Tibial artery (tissue), 1 donor: ENCODE data around the genes FST, MCIDAS and PLPP1.

GRCh38 chr5:50593495-50593926 is 72.9 kb upstream of the PARP8 start:
- PRO-cap, result no peak

DNA sequence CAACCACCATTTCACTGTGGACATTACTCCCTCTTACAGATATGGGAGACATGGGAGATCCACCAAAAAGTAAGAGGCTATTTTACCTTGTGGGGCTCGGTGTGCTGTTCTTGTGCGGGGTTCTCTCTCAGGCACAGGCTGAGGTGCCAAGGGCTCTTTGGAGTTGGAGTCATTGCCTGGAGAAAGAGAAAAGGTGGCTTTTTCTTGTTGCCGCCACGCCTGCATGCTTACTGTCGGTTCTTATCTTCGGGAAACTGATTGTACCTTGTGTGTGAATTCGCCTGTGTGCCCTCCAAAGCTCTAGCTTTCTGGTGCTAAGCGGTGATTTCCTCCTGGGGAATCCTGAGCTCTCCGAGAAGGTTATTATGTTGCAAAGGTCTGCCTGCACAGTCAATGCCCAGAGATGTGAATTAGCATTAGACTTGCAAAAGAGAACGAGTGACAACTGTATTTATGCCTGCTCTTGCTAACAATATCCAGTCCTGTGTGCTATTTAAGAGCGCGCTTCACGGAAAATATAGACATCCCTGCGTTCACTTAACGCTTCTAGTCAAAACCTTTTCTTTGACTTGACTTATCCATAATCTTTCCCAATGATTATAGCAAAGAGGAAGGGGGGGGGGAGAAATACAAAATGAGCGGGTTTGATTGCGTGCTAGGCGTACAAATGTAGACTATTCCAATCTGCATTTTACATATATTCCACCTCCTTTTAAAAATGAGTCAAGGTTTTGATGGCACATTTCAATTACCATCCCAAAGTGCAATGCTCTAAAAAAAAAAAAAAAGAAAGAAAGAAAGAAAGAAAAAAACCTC is 591 bp downstream of the ISL1 start:
- PRO-cap, result no peak

- PRO-cap, result no peak
These were observed 4.0 kb downstream of the ISL1 start for GRCh38 chr5:51387015-51387850.

DNA sequence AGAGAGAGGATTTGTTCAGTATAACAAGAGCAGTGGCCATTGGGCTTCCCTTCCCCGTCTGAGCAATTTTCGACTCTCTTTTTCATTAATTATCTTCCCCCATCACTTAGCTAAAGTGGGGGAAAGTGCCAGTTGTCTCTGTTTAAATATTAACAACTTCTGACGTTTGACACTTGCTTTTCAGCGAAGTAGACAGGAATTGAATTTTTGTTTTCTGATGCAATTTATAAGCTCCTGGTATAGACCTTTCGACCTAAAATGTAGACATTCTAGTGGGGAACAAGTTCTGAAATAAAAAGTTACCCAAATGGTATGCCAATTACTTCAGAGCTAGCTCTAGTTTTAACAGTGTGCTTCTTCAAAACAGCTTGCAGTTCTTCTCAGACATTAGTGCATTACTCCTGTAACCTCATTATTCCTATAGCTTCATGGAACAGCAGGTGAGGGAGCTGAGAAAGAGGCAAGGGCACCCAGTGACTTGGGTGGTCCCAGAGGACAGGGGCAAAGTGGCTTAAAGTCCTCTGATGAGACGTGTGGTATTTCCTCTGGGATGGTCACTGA is 100.7 kb upstream of the ITGA2 start:
- PRO-cap, result no peak

DNA sequence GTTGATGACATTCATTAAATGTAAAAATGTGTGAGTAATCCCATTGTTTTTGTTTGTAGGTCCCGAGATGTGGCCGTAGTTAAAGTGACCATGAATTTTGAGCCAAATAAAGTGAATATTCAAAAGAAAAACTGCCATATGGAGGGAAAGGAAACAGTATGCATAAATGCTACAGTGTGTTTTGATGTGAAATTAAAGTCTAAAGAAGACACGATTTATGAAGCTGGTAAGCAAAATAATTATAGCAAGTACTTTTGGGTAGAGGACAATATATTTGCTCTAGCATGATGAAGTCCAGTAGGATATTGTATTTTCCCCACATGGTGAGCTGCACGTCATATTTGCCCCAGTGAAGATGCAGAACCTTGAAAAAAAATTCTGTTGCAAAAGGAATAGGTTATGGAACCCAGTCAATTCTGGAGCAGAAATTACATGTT is 70.5 kb upstream of the ITGA2 start:
- PRO-cap, result no peak

- PRO-cap, result no peak
These were observed 838 bp downstream of the ITGA2 start for GRCh38 chr5:52989701-52990679.

DNA sequence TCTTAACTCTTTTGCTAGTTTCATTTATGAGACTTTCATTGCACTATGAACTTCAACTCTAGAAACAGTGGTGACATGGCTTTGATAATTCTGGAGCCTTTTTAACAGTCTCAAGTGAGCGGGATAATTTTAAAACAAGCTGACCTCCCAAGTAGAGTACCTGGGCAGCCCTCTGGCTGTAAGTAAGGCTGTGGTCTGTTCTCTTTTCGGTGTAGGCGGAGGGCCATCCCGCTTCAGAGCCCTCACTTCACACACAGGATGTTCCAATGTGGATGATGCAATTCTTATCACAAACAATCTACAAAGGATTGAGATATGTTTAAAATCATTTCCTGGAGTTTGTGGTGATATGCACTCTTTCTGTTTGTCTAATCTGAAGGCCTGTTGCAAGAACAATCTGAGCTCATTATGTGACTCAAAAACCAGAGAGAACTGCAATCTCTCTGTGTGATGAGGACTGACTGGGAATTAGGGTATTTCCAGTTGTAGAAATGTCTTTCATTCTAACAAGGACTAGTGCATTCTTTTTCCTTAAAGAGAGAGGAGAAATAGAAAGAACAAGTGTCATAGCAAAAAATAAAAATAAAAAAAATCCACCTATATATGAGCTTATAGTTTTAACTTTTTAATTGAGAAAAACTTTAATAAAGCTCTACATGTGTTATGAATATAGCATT is 42.6 kb downstream of the ITGA2 start:
- PRO-cap, result no peak

GRCh38 chr5:53477124-53477466 is 3.3 kb upstream of the FST start:
- PRO-cap, result no peak

- PRO-cap, result bidirectional peak, plus-strand start at chr5:53480242, minus-strand start at chr5:53480097; unidirectional peak, minus-strand start at chr5:53480762
These were observed at the start of gene FST for GRCh38 chr5:53480045-53481094. Gene FST (plus strand): TSS chr5:53480629.

- PRO-cap, result no peak
These were observed 3.6 kb downstream of the FST start for GRCh38 chr5:53483955-53484555.

DNA sequence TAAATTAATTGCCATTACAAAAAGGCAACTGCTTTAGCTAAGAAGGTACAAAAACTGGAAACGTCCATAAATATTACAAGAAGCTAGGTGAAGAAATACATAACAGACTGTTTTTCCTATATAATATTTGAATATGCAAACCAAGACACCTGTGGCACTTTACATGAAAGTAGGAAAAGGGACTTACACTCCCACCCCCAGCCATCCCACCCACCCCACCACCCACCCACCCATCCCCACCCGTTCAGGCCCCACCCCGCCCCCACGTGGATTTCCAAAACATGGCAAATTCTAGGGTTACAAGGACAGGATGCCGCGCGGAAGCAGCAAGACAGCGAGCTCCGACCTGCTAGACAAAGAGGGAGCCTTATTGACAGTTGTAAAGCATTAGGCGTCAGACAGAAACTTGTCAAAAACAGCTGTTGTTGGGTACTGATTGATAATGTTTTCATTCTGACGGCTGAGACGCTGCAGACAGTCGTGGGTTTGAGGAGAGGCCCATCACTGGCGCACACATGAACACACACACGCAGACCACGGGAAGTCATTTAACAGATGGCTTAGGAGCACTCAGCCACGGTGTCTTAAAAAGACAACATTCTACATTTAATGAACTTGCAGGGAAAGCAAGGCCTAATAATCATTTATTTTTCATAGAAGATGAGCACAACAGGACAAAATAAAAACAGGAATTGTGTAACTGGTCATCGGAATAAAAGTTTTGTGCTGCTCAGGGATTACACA is 323.9 kb downstream of the NDUFS4 start:
- PRO-cap, result no peak

DNA sequence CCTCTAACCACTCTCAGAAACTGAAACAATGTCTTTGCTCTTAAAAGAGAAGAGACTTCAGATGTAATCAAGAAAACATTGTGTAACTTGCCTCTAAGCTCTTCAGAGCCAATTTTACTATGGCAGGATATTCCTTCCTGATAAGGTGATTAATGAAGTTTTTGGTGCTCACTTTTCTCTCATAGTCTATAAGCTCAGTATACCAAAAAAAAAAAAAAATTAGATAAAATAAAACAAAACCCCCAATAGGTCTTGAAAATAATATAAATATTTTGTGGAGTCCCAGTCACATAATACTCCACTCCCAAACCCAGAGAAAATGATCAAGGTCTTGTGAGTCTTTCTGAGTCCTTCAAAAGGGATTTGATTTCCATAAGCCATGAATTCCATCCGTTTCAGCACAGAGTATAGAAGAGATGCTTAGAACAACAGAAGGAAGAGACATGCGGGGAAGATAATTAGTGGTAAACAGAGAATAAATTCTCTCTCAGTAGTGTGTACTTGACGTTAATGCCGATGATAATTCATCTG is 325.5 kb downstream of the NDUFS4 start:
- PRO-cap, result no peak

DNA sequence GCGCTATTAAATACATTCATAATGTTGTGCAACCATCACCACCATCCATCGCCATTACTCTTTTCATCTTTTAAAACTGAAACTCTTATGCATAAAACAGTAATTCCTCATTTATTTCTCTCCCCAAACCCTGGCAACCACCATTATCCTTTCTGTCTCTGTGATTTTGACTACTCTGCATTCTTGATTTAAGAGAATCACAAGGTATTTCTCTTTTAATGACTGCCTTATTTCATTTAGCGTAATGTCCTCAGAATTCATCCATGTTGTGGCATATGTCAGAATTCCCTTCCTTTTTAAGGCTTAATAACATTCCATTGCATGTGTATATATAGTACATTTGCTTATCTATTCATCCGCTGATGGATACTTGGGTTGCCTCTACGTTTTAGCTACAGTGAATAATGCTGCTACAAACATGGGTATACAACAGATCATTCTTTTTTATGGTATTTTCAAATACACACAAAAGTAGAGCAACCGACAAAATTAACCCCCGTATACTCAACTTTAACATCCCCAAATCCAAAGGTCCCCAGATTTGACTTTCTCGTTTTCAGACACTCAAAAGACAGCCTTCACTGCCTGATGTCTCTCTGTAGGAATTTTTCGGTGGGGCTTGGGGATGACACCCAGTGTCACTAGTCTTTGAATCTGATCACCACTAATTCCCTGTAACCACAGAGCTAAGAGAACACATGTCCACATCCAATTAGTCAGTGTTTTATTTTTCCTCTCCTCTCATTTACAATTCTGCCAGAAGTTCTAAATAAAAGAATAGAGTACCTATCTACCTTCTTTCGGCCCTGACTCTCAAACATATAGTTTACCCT is 324.8 kb downstream of the ARL15 start:
- PRO-cap, result no peak

GRCh38 chr5:54043109-54043637 is 267.2 kb downstream of the ARL15 start:
- PRO-cap, result no peak

DNA sequence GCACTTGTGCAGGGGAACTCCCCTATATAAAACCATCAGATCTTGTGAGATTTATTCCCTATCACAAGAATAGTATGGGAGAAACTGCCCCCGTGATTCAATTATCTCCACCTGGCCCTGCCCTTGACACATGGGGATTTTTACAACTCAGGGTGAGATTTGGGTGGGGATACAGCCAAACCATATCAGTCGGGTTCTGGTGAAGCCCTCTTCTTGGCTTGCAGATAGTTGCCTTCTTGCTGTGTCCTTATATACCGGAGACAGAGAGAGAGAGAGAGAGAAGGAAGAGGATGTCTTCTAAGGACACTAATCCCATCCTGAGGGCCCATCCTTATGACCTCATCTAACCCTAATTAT is 208.7 kb downstream of the ESM1 start:
- PRO-cap, result no peak

- PRO-cap, result no peak
These were observed at the start of gene MCIDAS for GRCh38 chr5:55226255-55227514. Gene MCIDAS (minus strand): TSS chr5:55227315.

- PRO-cap, result no peak
These were observed 109.0 kb downstream of the PLPP1 start for GRCh38 chr5:55425597-55426304.

GRCh38 chr5:55440042-55440407 is 94.7 kb downstream of the PLPP1 start:
- PRO-cap, result no peak

DNA sequence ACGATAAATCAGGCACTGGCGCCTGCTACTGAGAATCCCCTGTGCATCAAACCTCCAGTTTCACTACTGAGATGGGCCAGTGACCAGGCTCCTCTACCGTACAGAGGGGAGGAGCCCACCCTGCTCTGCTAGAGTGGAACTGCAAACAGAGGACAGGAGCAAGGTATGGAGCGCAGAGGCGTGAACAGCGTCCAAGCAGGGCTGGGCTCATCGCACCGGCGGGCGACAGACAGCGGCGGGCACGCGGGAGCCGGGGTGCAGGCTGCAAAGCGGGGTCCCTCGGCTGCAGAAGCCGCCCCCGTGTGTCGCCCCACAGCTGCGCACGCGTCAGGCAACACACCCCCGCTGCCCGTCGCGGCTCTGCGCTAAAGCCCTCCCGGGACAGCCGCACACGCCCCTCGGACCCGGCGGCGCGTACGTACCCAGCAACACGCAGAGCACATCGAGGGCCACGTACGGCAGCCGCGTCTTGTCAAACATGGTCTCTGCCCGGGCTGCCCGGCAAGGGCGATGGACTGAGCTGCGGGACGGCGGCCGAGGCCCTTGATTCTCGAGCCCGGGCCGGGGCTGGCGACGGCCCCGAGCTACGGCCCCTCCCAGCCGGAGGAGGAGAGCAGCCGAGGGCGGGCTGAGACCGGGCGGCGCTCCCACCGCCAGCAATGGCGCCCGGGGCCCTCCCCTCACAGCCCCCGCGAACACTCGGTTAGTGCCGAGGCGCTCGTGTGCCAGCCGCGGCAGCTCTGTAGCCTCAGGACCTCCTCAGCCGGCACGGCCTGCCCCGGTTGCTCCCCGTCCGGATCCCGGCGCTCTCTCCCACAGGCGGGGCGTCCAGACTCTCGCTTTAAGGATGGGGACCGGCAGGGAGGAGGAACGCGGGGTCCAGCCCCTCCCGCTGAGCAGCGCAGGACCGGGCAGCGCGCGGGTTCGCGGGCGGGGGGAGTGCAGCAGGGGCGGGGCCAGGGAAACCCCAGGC is at the start of gene PLPP1:
Gene PLPP1 (minus strand): TSS at position 815 of the 973 bp plus-strand sequence.
- PRO-cap, result bidirectional peak, plus-strand start at position 166 of the sequence, minus-strand start at position 65 of the sequence; bidirectional peak, plus-strand start at position 445 of the sequence, minus-strand start at position 549 of the sequence; bidirectional peak, plus-strand start outside the sequence, minus-strand start at position 815 of the sequence

DNA sequence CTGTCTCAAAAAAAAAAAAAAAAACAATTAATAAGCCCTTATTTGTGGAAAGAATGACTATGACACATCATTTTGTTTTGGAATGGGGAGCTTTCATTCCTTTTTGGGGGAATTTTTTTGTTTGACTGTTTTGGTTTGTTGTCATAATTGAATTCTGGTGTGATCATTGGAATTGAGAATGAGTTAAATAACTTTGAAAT is 3.4 kb upstream of the PLPP1 start:
- PRO-cap, result no peak